Epithelial cell of prostate (primary cell): ENCODE data around the genes SPATS2L and ORC2.

GRCh38 chr2:200305831-200306751 is at the start of gene SPATS2L:
SPATS2L (plus strand) TSS chr2:200306693.
- RRBS, result 2% methylated on average over 11 of the region's 51 CpGs

GRCh38 chr2:200380041-200380617 is 73.6 kb downstream of the SPATS2L start:
- RRBS, result no CpG with 5 or more reads among the region's 9 CpGs

DNA sequence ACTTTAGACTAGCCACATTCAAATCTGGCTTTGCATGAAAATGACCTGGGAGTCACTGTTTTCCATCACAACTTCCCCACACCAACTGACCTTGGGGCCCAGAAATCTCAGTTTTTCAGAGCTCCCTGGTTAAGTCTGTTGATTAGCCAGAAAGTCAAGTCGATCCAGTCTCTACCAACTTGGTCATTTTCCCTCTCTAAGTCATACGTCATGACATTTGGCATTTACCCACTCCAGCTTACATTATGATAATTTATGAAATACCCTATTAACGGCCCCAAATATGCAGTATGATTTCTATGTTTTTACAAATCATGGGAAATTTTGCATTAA is 76.9 kb downstream of the SPATS2L start:
- RRBS, result no CpG with 5 or more reads among the region's 3 CpGs

- RRBS, result no CpG with 5 or more reads among the region's 1 CpG
Measured at GRCh38 chr2:200608935-200609501, 23.2 kb downstream of the AOX1 start.

GRCh38 chr2:200851917-200852739 is 12.3 kb downstream of the CLK1 start:
- RRBS, result no CpG with 5 or more reads among the region's 9 CpGs

DNA sequence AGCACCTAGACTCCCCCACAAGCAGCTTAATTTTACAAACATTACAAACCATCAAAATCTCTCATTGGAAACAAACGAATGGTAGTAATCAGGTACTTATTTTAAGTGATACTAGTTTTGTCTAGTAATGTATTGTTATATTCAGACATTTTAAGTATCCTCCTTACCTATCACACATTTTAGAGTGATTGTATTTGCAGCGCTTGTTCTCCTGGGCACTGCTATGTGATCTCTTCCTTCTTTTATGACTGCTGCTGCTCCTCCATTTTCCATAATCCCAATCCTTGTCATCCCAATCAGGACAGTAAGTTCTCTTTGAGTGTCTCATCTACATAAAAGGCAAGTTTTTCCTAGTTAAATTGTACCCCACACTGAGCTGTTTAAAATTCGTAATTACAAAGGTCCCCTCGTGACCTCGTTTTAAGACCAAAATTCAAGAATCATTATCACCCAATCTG is 2.9 kb downstream of the CLK1 start:
- RRBS, result no CpG with 5 or more reads among the region's 5 CpGs

- RRBS, result no CpG with 5 or more reads among the region's 23 CpGs
Measured at GRCh38 chr2:200863069-200863612, 1.3 kb downstream of the CLK1 start.

GRCh38 chr2:200864088-200864532 is 348 bp downstream of the CLK1 start:
- RRBS, result under 1% methylated on average over 10 of the region's 47 CpGs

DNA sequence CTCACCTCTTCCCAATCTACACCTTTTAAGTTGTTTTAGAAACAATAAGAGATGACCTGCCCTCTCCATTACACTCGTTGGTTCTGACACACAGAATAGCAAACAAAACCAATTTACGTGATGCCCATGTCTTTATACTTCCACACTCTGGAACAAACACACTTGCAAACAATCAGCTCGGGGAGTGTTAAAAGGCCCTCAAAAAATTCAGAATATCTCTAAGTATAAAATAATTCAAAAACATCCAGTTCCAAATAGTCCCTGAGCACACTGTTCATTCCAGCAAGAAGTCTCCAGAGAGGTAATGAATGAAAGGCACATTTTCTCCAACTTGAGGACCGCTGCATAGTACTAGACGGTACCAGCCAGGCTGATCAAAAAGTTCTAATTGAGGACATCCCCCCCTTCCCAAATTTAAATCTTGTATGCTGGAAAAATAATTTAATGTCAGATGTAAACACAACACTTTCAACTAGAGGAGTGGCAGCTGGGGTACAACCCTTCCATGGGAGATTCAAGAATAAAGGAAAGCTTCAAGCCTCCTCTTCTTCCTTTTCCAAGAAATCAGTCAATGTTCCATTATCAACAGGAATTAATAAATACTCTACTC is 21.7 kb downstream of the NIF3L1 start:
- RRBS, result no CpG with 5 or more reads among the region's 5 CpGs

DNA sequence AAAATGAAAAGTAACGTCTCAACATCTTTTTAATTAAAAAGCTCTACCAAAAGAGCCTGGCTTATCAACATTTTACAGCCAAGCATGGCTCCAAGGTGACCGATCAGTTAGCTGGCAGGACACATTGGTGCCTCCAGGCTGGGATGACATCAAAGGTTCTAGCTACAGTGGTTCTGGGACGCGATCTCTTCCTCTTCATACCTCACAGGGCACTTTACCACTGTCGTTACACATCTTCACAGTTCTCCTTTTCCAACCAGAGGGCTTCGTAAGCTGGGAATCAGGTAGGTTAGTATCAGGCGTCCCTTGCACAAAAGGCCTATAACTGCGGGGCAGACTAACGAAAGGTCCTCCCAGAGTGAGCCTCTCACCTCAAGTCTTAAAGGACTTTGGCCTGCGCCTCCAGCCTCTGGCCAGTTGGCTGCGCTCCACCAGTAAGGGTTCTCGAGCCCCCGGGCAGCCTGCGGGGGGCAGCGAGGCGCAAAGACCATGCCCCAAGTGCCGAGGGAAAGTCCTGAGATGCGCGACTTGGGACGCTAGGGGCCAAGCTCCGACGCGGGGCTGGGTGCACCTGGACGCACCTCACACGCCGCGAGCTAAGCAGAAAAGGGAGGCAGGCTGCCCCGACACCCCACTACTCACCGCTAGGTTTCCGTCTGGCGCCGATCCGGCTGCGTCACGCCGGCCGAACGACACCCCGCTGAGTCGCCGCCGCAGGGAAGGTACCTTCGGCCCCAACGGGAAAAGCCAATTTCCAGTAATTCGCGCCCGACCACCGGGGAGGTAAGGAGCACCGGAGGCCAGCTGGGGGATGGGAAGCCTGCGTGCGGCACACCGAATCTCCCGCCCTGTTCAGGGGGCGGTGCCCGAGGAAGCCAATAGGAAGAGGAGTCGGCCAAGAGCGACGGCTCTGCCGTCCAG is at the start of gene ORC2:
TSS of gene ORC2 (minus strand) at position 813 of the 921 bp plus-strand sequence.
- RRBS, result under 1% methylated on average over 11 of the region's 59 CpGs

GRCh38 chr2:200968072-200968892 is 4.8 kb upstream of the ORC2 start:
- RRBS, result no CpG with 5 or more reads among the region's 3 CpGs

- RRBS, result no CpG with 5 or more reads among the region's 2 CpGs
Measured at GRCh38 chr2:201056956-201057621, 14.4 kb downstream of the HYCC2 start.

GRCh38 chr2:201058796-201059625 is 12.5 kb downstream of the HYCC2 start:
- RRBS, result no CpG with 5 or more reads among the region's 1 CpG

GRCh38 chr2:201134543-201135075 is 18.6 kb downstream of the CFLAR start:
- RRBS, result no CpG with 5 or more reads among the region's 1 CpG

GRCh38 chr2:201168200-201169017 is 14.5 kb upstream of the CASP10 start:
- RRBS, result no CpG with 5 or more reads among the region's 6 CpGs

GRCh38 chr2:201276504-201277044 is 16.2 kb downstream of the CASP8 start:
- RRBS, result no CpG with 5 or more reads among the region's 6 CpGs

DNA sequence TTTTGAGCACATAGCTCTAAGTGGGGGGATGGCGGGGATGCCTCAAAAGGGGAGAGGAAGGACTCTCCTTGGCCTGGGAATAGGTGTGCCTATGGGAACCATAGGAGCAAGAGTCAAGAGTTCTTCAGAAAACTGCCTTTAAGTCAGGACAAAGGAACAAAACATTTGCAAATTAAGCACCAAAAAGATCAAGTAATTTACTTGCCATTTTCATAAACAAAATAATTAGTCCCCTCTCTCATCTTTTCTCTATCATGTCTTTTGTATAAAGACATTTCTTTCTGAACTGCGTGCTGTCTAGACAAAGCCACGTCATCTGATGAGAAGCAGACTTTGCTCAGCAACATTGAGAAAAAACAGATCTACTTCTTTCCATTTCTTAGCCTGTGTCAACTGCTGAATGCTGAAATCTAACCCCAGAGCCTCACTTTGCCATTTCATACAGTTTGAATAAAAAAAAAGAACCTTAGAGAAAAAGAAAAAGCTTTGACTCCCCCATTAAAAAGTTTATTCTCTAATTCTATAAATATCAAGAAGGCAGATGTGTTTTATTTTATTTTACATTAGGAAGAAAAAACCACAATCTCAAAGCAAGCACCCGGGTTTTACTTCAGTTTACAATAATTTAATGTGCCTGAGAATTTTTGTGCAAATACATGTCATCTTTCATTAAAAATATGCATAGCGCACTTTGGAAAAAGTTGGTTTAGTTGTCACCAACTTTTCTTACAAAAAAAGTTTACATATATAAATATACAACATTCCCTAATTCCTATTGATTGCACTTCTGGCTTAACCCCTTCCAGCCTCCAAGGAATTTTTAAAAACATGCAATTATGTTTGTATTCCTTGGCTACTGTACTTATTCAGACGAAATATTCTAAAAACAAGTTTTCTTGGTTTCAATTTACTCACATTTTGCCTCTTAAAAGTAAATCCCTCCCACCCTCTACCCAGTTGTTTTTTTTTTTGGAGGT is 22.0 kb upstream of the FLACC1 start:
- RRBS, result no CpG with 5 or more reads among the region's 6 CpGs

GRCh38 chr2:201380309-201381177 is 23.4 kb upstream of the FLACC1 start:
- RRBS, result no CpG with 5 or more reads among the region's 8 CpGs

DNA sequence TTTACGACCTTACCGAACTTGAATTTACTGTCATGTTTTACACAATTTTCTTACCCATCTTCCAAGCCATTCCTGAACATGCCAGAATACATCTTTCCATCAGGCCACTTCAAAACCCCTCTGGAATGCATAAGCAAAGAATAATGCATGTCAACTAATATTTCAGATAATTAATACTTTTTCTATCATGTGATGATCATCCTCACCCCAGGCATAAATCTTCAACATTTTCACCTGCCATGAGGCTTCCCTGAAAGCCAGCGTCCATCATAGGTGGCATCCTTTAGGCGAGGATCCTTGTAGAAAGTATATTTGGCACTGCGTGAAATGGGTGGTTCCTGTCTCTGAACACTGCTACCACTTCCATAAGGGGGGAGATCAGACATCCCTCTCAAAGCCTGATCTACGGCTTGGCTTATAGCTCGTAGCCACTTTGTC is 28.0 kb upstream of the MPP4 start:
- RRBS, result no CpG with 5 or more reads among the region's 7 CpGs